Fallopian tube (tissue), 1 donor: ENCODE measurements around a stretch of chr10.

DNA sequence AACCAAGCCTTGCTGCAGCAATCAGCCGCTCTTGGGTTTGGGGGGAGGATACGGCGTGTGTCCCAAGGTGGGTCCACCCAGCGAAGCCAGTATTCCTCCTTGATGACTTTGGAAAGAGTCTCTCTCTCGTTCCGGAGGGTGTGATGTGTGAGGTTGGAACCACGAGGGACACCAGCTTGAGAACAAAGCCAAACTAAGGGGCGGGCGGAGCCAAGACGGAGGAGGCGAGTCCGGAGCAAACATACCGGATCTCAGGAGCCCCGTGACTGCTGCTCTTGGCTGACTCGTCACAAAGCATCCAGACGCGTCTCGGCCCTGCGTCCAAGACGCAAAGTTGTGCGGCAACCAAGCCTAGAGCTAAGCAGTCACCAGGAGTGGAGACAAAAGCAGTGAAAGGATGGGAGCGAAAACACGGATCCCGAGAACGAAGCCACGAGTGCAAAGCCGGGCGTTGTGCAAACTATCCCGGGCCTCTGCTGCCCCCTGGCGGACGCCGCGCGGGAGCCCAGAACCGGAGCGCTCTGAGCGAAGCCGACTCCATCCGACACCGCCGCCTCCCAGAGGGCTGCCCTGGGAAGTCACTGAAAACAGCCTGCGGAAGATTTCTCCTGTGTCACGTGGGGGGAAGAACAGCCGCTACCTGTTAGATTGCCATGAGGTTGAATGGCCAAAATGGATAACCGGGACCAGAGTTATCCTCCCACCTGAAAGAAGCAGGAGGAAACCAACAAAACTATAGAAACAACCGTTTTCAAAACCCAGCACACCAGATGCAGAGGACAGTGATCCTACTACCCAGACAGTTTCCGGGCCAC lies 46.4 kb upstream of the TMEM72 start:
- PRO-cap, result bidirectional peak, plus-strand start at position 213 of the sequence, minus-strand start at position 142 of the sequence

DNA sequence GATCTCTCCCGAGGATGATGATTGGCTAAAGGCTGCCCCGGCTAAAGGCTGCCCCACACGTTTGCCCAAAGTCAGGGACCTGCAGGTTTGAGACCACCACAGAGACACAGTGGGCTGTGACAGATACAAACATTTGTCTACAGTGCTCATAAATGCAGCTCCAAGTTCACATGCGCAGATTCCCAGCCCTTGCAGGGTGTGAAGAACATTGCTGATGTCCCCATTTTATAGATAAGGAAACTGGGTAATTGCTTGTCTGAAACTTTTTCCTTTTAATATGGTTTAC lies 2.7 kb downstream of the DEPP1 start:
- PRO-cap, result no peak

DNA sequence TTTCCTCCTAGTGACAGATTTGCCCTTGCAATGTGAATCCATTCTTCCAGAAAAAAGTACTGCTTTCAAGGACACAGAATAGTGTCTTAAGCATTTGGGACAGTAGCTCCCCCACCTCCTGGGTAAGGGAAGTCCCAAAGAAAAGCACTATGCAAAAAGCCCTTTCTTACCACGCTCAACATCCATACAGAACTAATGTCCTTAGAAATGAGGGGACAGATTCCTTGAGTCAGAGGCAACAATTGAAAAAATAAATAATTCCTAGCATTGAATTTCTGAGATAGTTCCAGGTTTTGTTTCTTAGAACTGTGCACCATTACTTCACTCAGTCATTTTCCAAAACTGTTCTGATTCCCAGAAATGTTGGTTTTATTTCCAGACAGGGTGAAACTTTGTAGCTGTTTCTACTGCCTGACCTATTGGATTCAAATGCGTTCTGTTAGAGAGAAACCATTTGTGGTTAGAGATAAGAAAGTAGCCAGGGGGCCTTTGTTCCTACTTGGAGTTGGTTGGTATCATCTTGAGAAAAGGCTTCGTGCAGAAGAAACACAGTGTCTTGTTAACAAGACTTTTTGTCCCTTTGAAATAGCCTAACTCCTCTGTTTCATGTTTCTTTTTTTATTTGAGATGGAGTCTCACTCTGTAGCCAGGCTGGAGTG lies 8.0 kb upstream of the DEPP1 start:
- PRO-cap, result no peak

GRCh38 chr10:45001412-45002164 lies 865 bp downstream of the ZNF22 start:
- PRO-cap, result unidirectional peak, minus-strand start at chr10:45001578; unidirectional peak, minus-strand start at chr10:45001625; unidirectional peak, minus-strand start at chr10:45001662

DNA sequence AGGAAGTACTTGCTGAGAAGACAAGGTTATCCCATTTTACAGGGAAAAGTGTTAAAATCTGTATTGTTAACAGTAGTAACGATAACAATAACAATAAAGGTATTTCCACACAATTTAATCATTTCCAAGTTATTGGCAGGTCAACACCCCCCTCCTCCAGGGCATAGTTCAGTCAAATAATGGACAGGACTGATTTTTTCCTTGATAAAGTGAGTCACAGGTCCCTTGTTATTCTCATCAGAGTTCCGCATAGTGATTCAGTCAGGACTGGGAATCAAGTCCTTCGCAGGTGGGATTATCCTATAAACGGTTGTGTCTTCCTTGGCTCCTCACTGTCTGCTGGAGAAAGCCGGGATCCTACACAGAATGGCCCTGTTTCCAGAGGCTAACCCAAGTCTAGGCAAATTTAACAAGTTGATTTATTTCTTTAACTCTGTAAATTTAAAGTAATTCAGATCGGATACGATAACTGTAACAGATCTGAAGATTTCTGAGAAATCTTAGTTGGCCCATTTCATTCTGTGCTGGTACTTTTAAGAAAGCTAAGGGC lies 2.6 kb downstream of the ALOX5 start:
- PRO-cap, result no peak

DNA sequence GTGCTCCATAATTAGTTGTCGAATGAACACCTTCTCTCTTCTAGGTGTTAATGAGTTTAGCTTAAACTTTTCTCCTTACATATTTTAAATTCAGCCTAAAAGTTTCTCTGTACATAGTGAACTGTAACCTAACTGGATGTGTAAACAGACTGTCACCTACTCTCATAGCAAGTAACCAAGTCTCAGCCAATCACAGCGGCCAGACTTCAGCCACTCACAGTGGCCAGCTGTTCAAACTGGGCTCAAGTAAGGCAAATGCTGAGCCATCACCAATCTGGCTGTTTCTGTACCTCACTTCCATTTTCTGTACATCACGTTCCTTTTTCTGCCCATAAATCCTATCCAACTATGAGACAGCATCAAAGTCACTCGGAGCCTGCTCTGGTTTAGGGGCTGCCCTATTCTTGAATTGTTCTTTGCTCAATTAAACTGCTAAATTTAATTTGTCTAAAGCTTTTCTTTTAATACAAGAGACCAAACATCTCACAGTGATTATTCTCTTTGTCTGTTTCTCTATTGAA lies 34.9 kb downstream of the ALOX5 start:
- PRO-cap, result no peak

GRCh38 chr10:45557497-45558094 lies 22.4 kb upstream of the MARCHF8 start:
- PRO-cap, result no peak

DNA sequence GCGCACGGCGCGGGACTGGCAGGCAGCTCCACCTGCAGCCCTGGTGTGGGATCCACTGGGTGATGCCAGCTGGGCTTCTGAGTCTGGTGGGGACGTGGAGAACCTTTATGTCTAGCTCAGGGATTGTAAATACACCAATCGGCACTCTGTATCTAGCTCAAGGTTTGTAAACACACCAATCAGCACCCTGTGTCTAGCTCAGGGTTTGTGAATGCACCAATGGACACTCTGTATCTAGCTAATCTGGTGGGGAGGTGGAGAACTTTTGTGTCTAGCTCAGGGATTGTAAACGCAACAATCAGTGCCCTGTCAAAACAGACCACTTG lies 65.9 kb upstream of the MARCHF8 start:
- PRO-cap, result no peak

DNA sequence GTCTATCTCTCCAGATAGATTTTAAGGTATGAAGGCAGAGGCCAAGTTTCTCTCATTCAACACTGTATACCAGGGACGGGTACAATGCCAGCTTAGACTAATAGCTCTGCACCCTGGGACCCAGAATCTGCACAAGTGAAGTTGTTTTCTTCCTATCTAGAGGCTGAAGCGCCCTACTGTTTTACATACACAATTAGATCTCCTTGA lies 929 bp upstream of the TIMM23 start:
- PRO-cap, result no peak

- PRO-cap, result no peak
Observed at GRCh38 chr10:46033518-46034259, 3.3 kb upstream of the NCOA4 start.

DNA sequence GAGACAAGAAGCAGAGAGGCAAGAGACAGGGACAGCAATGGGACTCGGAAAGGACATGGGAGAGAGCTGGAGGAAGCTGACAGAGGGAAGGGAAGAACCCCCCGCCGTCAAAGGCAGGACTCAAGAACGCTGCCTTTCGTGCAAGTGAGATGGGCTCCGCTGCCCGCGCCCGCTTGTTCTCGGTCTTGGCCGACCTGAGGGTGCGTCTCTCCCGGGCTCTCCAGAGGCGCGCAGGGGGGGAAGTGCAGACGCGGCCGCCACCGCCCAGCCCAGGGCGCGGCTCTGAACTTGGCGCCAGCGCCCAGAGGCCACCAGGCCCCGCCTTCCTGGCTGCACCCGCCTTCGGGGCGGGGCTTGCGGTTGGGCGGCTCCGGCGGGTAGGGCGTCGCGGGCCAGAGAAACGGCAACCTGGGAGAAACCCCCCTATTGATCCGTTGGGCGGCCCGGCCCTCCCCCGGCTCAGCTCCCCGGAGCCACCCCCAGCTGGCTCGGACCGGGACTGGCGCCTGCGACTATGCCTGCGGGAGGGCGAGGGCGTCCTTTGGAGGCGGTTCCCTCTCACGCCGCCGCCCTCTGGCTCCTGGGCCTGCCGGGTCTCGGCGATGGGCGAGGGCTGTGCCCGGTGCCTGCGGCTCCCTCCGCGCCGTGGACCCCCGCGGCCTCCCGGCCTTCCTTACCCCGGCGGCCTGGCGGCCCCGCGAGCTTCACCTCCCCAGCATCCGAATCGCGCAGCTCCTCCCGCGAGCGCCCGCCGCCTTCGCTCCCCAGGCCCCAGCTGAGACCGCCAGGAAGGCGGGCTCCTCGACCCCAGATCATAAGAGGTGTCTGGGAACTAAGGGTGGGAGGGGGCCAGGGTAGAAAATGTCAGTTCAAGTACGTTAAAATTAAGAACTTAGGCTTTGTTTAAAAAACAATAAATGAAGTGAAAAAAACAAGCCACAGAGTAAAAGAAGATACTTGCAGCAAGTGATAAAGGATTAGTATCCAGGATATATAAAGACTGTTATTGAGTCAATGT lies 2.1 kb upstream of the ANTXRL start:
- PRO-cap, result bidirectional peak, plus-strand start at position 382 of the sequence, minus-strand start at position 284 of the sequence

DNA sequence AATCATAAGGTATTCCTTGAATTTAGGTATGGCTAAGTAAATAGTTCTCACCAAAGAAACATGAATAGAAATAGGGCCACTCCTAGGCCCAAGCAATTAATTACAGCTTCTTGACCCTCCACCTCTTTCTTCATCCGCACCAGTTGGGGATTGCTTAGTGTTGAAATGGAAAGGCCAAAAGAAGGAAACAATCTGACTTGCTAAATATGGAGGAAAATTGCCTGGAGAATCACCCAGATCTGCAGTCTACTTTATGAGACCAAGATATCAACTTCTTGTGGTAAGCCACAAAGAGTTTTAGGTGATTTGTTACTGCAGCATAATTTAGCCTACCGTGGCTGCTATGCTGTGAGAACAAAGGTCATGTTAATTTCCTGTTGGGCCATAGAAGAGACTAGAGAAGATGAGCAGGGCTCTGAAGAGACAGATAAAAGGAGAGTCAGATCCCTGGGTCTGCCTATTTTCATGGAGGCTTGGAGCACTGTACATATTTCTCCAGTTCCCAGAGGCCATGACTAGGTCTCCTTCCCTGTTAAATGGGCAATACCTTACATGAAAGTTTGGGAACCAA lies 93.4 kb upstream of the GDF10 start:
- PRO-cap, result no peak

DNA sequence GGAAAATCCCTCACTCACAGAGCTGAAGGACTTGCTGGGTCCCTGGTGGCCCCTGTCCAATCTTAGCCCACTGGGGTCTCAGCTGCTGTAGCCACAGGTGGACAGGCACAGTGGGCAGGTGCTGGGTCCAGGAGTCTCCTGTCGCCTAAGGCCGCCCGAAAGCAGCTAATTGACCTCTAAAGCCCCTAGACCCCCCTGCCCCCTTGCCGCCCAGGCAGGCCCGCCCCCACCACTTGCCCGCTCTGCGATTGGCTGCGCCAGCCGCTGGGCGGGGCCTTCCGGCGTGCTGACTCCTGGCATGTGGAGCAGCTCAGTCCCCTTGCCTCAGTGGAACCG lies 59.8 kb upstream of the AGAP9 start:
- PRO-cap, result no peak

GRCh38 chr10:47762600-47762996 lies 794 bp downstream of the SYT15B start:
- PRO-cap, result no peak

- PRO-cap, result no peak
Observed at GRCh38 chr10:48251491-48252229, 22.8 kb downstream of the FRMPD2 start.

DNA sequence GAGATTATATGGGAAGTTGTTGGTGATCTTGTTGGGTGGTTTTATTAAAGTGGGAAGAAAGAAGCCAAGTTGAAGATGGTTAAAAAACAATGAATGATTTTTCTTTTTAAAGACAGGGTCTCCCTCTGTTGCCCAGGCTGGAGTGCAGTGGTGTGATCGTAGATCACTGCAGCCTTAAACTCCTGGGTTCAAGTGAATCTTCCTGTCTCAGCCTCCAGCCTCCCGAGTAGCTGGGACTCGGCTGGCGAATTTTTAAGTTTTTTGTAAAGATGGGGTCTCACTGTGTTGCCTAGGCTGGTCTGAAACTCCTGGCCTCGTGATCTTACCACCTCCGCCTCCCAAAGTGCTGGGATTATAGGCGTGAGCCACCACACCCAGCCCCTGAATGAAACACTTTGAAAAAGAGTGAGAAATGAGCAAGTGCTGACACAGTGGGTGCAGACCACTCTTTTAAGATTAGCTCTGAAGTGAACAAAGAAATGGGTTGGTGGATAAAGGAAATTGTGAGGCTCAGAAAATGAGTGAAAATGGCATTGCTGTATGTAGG lies 10.7 kb downstream of the MAPK8 start:
- PRO-cap, result no peak

DNA sequence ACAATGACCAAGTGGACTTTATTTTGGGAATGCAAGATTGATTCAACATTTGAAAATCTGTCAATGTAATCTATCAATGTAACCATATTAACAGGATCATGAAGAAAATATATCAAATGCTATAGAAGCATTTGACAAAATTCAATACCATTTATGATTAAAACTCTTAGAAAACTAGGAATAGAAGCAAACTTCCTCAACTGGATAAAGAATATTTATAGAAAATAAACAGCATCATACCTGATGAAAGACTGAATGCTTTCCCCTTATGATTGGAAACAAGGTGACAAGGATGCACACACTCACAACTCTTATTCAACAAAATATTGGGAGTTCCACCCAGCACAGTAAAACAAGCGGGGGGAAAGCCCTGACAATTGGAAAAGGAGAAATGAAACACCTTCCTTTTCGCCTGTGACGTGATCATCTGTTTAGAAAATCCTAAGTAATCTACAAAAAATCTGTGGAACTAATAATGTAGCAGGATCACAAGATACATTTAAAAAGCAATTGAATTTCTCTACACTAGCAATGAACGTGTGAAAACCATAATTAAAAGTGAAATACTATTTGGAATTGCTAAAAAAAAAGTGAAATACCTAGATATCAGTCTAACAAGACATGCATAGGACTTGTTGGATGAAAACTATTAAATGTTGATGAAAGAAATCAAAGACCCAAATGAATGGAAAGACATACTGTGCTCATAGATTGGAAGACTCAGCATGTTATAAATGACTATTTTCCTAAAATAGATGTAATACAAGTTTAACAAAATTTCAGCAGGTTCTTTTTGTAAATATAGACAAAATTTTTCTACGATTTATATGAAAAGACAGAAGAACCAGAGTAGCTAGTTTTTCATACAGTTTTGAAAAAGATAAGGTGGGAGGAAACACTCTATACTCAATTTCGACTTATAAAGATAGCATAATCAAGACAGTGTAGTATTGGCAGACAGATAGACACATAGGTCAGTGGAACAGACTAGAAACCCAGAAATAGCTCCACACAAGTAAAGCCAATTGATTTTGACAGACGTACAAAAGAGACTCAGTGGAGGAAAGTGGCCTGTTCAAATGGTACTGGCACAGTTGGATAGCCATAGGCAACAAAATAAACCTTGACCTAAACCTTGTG lies 46.3 kb downstream of the MAPK8 start:
- PRO-cap, result no peak

DNA sequence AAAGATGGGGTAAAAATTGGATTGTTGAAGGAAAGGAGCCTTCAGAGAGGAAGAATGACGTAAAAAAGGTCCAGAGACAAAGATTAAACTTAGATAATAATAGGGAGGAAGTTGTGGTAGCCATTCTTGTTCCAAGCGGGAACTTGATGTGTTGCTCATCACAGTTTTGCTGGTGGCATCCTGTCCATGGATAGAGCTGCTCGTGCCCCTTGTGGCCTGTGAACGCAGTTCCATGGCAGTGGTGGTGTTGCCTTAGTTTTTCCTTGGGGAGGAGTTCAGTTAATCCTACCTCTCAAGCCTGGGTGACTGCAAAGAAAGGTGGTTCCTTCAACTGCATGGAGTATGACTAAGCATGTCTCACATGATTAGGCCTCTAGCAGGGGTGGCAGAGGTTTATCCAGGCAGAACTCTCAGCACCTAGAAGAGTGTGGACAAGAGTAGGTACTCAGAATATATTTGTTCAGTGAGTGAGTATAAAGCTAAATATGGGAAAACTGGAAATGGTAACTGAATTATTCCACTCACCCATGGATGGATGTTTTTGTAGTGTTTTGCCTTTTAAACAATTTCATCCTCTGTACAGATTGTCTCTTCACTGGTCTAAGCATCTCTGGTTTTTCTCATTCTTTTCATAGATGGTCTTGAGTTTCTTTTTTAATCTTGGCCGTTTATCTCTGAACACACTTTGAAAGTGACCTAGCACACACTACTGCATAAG lies 99.8 kb downstream of the MAPK8 start:
- PRO-cap, result no peak

GRCh38 chr10:48439457-48440216 lies 133.2 kb downstream of the MAPK8 start:
- PRO-cap, result no peak

- PRO-cap, result no peak
Observed at GRCh38 chr10:48577037-48577455, 27.8 kb downstream of the ARHGAP22 start.